Metastatic Liver Carcinoma in the Lung (tissue), 2 donors: ENCODE data around the gene CFAP90.

GRCh38 chr5:5481276-5481776 lies 58.8 kb downstream of the ICE1 start:
- PRO-cap, 2 experiments, result peak in 1 of 2 experiments; most common minus-strand start chr5:5481413 (in 1)

- PRO-cap, 2 experiments, result no peak in any of the 2 experiments
These were observed 71.9 kb downstream of the ICE1 start for GRCh38 chr5:5494412-5494809.

- PRO-cap, 2 experiments, result no peak in any of the 2 experiments
These were observed 265.6 kb downstream of the ICE1 start for GRCh38 chr5:5688034-5688618.

DNA sequence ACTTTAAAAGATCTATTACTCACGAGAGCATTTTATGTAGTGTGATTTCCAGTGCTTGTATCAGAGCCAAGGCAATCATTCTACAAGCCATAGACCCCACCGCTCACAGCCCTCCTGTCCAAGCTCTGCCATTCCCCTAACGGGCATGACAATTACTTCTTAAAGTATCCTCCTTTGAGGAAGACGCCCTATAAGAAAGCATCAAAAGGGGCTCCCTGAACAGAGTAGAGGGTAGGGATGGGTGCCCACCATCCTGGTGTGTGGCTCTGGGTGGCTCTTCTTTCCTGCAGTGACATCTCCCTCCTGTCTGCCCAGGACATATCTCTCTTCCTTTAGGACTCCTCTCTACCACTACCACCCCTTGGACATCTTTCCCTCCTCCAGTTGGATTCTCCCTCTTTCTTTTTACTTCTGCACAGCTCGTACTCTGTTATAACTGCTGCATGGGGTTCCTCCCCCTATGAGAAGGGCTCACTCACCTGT lies 412.5 kb downstream of the ICE1 start:
- PRO-cap, 2 experiments, result no peak in any of the 2 experiments

DNA sequence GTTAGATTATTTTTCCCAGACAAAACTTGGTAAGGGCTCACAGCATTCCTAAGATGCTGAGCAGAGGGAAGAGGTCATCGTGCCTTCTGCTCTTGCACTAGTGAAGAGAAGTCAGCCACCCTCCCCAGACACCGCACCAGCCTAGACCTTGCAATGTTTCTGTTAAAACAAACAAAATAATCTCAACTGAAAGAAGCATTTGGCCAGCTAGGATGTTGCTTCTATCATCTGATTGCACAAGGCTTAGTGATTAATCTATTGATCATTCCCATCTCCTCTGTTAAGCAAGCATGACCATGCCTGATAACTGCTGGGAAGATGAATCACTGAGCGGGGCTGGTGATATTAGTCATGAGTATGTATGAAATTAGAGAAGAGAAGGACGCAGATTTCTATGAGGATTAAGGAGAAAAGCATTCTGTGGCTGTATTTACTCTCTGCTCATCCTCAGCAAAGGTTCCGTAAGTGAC lies 219.4 kb downstream of the MED10 start:
- PRO-cap, 2 experiments, result no peak in any of the 2 experiments

- PRO-cap, 2 experiments, result no peak in any of the 2 experiments
These were observed 502 bp downstream of the UBE2QL1 start for GRCh38 chr5:6449042-6449679.

DNA sequence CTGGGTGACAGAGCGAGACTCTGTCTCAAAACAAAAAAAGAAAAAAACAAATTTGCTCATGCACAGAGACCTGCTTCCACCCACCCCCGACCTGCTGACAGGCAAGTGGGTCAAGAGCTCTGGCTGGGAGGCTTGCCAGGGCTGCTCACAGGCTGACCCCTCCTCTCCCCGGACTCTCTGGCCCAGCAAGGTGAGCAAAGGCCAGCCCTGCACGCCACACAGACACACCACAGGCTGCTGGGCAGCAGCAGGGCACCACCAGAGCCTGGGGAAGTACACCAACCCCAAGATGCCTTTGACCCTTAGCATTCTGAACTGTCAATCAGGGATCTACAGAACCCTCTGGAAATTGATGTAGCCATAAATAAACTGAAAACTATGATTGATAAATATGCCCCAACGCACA lies 29.2 kb downstream of the NSUN2 start:
- PRO-cap, 2 experiments, result peak in 1 of 2 experiments; most common plus-strand start position 219 of the sequence (in 1); most common minus-strand start position 99 of the sequence (in 1)

DNA sequence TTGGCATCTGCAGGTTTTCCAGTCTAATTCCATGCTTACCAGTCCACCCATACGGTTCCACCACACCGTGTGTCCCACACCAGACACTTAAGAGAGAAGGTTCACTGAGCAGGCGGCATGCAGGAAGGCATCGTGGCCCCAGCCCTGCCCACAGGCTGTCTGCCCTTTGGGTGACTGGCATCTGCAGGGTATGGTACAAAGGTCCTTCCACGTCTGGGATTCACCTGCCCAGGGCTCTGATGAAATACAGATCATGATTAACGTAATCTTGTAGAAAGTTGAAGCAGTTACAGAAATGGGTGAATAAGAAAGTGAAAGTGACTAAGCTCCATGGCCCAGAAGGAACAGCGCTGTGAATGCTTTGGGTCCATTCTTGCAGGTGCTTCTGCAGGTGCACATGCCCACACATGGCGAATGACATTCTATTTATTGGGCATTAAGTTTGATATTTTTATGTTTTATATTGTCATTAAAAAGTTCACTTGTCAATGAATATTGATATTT lies 27.1 kb downstream of the SRD5A1 start:
- PRO-cap, 2 experiments, result no peak in any of the 2 experiments

- PRO-cap, 2 experiments, result no peak in any of the 2 experiments
These were observed 36.0 kb downstream of the TENT4A start for GRCh38 chr5:6749075-6749745.

- PRO-cap, 2 experiments, result no peak in any of the 2 experiments
These were observed 176.1 kb downstream of the TENT4A start for GRCh38 chr5:6889335-6889768.

DNA sequence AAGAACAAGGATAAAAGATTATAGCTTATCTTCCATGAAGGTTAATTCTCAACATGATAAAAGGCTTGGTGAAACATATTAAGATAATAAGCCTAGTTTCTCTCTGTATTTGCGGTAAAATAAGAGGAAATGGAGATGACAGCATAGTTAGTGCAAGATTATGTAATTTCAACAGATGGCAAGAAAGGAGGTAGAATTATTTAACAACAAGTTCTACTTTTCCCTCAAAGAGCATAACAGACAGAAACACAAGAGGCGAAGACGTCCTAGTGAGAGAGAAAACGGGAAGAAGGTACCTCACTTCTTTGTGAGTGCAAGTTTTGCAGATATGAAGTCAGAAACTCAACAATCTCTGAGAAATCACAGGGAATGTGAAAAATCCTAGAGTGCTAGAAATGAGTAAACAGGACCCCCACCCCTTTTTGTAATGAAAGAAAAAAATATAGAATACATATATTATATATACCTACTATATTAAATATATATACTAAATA lies 144.8 kb upstream of the ADCY2 start:
- PRO-cap, 2 experiments, result no peak in any of the 2 experiments

DNA sequence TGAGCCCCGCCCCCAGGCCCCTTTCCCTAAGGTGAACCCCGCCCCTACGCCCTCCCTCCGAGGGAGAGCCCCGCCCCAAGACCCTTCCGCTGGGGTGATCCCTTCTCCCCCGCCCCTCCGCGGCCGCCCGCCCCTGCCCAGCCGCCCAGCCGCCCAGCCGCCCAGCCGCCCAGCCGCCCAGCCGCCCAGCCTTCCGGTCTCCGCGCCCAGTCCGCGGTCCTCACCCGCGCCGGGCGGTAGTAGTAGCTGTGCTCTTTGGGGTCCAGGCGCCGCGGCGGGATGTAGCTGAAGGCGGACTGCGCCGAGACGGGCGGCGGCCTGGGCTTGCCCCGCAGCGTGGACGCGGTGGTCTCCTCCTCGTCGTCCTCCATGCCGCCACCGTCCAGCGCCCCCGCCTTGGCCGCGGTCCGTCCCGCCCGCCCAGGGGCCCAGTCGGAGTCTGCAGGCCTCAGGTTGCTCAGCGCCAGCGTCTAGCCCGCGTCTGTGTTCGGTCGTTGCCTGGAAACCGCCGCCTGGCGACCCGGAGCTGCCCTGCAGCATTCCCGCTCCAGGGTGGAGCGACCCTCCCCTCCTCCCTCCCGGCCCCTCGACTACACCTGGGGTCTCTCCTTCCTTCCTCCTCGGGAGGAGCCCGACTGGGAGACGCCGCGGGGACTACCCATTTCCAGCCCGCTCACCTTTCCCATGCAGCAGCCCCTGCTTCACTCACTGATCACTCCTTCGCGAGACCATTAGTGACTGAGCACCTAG lies at the start of gene CFAP90:
TSS of gene CFAP90 (minus strand) at position 483 of the 750 bp plus-strand sequence.
- PRO-cap, 2 experiments, result peak in 2 of 2 experiments; most common plus-strand start position 209 of the sequence (in 1); most common minus-strand start position 441 of the sequence (in 2)

DNA sequence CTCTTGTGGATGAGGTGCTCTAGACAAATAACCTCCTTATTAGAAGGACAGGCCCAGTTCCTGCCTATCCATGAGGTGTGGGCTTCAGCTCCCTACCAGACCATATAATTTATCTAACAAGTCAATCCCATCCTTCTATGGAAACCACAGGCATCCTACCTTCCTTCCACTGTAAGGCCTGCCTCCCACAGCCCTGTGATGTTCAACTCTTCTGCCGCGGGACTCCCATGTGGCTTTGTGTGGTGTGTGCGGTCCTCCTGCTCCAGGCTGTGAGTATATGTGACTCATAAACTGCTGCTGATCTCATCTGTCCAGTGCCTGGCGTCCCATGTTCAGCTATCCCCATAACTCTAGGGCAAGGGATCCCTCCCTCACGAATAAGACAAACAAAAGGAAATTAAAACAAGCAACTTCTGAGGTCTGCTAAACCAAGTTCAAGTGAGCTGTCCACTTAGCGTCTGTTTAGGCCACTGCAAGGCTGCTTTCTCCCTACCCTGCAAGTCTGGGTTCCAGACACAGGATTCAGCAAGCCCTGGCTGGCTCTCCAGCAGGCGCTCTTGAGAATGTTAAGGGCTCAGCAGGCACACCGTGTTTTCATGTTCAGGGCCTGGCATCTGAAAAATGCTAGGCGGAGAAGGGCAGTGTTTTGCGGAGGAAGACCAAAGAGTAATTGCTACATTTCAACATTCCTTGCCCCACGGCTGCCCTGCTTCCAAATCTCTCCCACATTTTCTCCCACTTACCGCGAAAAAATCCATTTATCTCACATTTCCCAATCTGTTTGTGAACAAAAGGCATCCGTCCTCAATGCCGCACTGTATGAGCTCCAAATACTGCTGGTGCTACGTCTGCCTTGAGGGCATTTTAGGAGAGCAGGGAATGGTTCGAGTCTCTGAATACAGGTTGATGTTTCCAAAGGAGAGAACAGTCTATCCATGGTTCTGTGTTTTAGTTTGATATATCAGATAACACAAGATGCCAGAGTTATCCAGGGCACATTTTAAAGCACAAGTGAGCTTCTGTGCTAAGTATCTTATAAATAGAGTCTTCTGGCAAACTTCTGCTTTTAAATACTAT lies 280.3 kb downstream of the SEMA5A start:
- PRO-cap, 2 experiments, result peak in 1 of 2 experiments; most common minus-strand start position 229 of the sequence (in 1)

DNA sequence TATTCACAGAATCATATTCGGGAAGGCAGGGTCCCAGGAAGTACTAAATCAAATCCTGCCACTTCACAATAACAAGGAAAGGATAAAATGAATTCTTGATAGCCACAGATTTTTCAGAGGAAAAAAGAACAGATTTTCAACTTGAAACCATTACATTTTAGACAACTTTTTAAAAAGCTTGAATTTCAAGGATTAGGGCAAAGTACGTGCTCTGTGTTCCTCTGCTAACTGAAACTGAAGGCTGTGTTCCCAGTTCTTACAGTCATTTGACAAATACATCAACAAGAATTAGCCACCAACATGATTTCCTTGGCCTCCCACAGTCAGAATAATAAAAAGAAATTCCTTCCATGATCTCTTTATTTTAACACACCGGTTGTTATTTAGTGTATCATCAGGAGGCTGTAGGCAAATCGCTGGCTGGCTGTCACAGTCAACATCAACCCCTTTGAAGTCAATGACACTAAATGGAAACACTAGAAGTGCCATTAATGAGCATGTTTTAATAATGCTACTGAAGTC lies 61.8 kb downstream of the SEMA5A start:
- PRO-cap, 2 experiments, result no peak in any of the 2 experiments

- PRO-cap, 2 experiments, result peak in 1 of 2 experiments; most common plus-strand start chr5:9544763 (in 1); most common minus-strand start chr5:9544589 (in 1)
These were observed 1.2 kb downstream of the SEMA5A start for GRCh38 chr5:9544241-9545550.

DNA sequence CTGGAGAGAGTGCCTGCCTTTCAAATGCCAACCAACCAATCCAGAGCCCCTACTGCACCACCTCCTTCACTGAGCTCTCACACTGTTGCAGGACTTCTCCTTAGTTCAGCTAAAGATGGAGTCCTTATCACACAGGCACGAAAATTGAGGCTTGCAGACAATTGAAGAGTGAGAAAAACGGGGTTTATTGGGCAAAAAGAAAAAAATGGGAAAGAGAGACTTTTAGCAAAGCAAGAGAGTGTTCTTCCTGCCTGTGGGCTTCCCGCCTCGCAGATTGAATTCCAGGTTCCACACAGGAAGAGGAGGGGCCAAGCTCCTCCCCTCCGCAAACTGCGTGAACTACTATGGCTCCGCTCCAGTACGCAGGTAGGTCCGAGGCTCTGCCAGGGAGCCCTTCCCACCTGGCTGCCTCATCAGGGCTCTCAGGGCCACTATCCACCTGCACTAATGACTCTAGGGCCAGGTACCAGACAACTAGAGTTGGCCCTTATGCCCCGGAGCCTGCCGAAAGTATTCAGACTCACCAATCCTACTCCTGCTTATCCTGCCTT lies 8.4 kb upstream of the CMBL start:
- PRO-cap, 2 experiments, result no peak in any of the 2 experiments

DNA sequence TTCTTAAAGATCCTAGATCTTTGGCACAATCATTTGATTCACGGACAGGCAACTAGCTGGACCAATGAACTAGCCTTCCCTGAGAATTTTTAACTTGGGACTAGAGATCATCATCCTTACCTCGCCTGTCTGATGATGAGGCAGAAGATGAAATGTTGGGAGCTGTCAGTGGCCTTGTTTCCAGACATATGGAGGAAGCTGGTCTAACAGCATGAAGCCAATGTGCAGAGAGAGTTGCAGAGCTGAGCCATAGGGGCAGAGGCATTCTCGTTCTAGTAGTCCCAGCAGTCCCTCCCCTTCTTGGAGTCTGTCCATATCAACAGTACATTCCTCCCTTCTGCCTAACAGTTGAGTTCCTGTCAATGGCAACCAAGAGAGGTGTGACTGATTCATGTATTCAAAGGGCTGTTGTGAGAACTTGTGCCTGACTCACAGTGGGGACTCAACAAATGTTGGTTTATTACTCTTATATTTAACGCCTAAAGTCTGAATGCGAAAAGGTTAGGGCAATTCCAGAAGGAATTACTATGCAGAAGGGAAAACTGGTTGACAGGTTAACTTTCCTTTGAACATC lies 2.0 kb upstream of the MARCHF6 start:
- PRO-cap, 2 experiments, result no peak in any of the 2 experiments

DNA sequence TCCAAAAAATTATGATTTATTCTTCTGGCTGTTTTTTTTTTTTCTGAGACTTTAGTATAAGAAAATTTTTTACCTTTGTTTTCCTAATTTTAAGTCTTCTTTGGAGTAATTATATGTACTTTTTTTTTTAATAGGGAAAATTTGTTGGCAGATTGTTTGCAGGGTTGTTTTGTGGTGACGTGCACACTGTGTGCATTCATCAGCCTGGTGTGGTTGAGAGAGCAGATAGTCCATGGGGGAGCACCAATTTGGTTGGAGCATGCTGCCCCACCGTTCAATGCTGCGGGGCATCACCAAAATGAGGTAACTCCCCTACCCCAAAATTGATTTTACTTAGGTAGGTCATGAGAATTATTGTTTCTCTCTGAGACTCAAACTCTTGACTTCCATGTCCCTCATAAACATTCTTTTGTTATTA lies 36.7 kb downstream of the MARCHF6 start:
- PRO-cap, 2 experiments, result no peak in any of the 2 experiments

DNA sequence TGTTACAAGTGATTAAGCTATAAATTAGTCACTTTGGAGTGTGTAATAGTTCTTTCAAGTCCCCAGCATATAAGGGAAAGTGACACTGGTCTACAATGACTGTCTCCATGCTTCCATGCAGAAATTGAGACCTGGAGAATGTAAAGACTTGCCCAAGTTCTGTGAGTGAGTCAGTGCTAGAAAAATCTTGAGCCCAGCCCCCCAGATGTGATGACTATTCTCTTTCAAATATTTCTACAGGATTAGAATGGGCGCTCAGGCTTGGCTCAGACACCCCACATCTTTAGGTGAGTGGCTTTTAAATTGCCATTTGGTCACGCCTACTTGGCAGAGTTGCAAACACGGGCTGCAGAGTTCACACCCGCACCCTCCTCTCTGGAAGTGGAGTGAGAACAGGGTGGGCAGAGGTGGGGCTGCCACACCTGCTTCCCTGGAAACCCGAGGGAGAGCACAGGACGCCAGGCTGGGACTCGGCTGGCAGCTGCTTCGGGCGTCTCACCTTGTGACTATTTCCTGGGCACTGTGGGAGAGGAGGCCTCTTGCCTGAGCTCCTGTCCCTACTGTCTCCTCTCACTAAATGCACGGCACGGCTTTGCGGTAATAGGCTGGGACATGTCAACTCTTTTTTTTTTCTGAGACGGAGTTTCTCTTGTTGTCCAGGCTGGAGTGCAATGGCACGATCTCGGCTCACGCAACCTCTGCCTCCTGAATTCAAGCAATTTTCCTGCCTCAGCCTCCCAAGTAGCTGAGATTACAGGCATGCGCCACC lies 37.6 kb downstream of the ROPN1L start:
- PRO-cap, 2 experiments, result no peak in any of the 2 experiments

GRCh38 chr5:10563044-10563654 lies 721 bp upstream of the ANKRD33B start:
- PRO-cap, 2 experiments, result peak in 2 of 2 experiments; most common plus-strand start chr5:10563355 (in 2)